Fibroblast of the aortic adventitia (primary cell): ENCODE measurements around the gene MPO.

- CAGE, long polyA plus RNA = no peak
Observed at GRCh38 chr17:57360001-57360686, 103.8 kb downstream of the MSI2 start.

DNA sequence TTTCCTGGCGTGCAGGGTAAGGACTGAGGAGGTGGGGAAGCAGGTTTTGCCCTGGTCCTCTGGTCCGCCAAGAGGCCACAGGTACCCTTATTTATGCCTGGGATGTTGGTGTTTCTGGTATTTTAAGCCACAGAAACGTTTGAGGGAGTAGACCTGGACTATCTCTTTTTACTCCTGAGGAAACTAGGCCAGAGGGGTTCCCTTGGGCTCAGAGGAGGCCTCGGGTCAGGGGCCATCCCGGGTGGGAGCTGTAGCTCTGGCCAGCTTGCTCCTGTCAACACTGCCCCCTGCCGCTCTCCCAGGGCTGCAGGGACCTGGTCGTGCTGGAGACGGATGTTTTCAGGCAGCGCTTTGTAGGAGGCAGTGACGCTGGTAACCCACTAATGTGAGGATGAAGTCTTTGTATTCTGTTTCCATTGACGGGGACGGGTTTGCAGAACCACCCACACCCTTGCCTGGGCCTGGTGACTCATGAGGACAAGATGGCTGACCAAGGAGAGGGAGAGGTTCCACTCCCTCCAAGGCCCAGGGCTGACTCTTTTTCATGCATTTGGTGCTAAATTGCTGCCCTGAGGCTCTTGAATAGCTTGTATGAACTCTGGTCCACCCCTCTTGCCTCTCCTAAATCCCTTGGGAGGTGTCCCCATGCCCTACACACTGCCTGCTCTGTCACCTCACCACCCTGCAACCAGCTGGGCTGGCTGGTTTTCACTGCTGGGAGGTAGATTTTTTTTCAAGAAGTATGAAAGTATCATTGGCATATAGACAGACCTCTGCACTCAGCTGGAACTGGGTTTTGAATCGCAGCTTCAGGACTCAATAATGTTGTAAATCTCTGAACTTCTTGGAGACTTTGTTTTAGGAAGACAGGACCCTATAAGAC lies 184.6 kb downstream of the MSI2 start:
- CAGE, long polyA plus RNA = no peak

GRCh38 chr17:57480437-57480854 lies 224.1 kb downstream of the MSI2 start:
- CAGE, long polyA plus RNA = no peak

- CAGE, long polyA plus RNA = no peak
Observed at GRCh38 chr17:57534829-57536065, 209.9 kb downstream of the CCDC182 start.

DNA sequence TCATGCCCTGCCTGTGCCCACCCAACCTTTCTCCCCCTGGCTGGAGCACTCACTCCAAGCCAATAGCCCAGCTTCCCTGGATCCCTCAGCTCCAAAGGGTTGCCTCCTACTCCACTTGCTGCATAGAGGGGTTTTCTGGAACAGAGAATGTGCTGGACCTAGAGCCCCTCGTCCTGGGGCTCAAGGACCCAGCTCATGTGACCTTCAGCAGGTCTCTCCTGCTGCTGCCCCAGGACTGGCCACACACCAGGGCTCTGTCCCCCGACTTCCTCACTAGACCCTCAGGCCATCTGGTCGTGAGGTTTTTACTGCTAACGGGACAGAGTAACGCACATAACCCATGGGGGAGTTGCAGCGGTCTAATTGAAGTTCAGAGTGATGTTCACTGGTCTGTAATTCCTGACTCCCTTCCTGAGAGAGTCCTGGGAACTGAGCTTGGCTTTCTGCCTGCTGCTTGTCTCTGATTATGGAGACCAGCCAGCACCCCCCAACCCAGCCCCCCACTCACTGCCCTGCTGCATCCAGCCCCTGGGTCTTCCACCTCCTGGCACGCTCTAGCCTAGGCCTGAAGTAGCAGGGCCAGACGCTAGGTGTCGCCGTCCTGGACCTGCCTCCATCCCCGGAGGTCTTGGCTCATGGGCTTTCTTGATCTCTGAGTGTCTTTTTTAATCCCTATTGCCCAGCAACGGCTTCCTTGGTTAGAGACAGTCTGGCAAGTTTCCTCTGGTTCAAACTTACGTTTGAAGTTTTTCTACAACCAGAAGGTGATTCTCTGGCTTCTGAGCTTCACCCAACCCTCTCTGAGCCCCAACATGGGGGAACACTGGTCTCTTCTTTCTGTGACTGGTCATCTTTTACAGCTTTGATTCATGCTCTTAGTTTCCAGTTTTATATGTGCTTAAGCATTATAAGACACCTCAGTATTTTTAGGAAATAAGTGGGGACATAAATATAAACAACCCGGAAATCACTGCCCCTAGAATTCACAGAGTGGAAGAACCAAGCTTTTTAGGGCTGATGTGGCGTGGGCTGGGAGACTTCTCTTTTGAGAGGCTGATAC lies 192.9 kb downstream of the CCDC182 start:
- CAGE, long polyA plus RNA = no peak

- CAGE, long polyA plus RNA = no peak
Observed at GRCh38 chr17:57561562-57561774, 183.6 kb downstream of the CCDC182 start.

- CAGE, long polyA plus RNA = no peak
Observed at GRCh38 chr17:57723583-57724548, 21.2 kb downstream of the CCDC182 start.

DNA sequence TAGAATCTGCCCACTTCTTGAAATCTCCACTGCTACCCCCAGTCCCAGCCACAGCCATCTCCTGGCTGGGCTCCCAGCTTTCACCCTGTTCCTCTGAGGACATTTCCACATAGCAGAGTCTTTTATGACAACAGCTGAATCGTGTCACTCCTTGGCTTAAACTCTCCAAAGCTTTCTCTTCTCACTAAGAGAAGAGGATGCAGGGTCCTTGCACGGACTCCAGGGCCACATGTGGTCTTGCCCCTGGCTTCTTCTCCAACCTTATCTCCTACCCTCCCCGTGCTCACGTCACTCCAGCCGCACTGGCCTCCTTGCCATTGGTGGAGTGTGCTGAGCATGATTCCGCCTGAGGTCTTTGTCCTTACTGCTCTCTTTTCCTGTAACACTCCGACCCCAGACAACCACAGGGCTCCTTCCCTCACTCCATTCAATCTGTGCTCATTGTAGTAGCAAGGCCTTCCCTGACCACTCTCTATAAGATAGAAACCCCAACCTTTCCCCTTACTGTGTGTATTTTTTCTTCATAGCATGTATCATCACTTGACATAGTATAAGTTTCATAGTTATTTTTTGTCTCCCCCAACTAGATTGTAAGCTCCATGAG lies 40.0 kb upstream of the CCDC182 start:
- CAGE, long polyA plus RNA = no peak

DNA sequence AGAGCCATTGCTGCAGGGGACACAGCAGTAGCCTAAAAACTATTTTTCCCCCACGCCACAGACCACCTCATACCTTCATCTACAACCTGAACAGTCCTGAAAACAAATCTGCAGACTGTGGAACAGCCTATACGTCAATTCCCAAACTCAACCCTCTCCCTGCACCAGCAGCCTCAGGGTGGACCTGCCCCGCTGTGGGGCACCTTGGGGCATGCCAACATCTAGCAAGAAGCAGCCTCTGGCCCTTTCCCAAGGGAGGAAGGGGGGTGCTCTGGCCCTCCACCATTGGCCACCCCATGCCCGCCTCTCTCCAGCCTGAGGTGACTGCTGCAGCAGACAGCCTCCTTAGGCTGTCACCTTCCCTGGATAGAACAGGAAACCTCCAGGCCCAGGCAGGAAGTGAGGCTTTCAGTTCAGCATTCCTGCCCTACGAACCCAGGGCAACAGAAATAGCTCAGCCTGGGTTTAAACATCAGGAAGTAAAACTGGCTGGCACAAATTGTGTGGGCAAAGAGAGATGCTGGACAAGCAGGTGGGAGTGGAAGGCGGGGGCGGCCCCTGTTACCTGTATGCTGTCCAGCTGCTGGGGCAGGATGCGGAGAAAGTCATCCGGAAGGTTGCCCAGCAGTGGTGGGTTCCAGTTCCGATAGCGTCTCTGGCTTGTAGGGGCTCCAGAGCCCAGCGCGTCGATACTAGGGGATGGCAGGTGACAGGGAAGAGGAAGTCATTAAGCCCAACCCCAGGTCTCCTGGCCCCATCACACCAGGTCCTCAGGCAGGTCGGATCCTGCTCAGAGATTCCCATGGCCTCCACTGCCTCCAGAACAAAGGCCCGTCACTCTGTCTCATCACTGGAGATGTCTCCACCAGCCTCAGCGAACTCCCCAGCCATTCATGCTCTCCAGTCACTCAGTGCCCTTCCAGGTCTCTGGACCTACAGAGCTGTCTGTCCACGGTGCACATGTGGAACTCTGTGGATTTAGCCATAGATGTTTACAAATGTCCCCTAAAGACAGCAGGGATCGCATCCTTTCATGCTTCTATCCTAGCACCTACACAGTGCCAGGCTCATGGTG lies 23.5 kb upstream of the MRPS23 start:
- CAGE, long polyA plus RNA = no peak

GRCh38 chr17:57906795-57907431 lies 48.3 kb downstream of the CUEDC1 start:
- CAGE, long polyA plus RNA = no peak

GRCh38 chr17:57916049-57916789 lies 39.0 kb downstream of the CUEDC1 start:
- CAGE, long polyA plus RNA = no peak

GRCh38 chr17:57920849-57921883 lies 34.0 kb downstream of the CUEDC1 start:
- CAGE, long polyA plus RNA = no peak

GRCh38 chr17:58003247-58004598 lies 3.3 kb downstream of the SRSF1 start:
- CAGE, long polyA plus RNA = no peak

DNA sequence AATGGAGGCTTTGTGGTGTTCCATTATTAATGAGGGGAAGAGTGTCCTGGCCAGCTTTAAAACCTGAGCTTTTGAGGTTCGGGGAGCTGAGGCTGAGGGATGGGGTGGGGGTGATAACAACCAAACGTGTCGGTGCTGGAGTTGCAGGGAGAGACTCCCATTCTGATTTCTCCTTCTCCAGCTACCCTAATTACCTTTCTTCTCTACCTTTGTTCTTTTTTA lies 5.6 kb downstream of the DYNLL2 start:
- CAGE, long polyA plus RNA = no peak

DNA sequence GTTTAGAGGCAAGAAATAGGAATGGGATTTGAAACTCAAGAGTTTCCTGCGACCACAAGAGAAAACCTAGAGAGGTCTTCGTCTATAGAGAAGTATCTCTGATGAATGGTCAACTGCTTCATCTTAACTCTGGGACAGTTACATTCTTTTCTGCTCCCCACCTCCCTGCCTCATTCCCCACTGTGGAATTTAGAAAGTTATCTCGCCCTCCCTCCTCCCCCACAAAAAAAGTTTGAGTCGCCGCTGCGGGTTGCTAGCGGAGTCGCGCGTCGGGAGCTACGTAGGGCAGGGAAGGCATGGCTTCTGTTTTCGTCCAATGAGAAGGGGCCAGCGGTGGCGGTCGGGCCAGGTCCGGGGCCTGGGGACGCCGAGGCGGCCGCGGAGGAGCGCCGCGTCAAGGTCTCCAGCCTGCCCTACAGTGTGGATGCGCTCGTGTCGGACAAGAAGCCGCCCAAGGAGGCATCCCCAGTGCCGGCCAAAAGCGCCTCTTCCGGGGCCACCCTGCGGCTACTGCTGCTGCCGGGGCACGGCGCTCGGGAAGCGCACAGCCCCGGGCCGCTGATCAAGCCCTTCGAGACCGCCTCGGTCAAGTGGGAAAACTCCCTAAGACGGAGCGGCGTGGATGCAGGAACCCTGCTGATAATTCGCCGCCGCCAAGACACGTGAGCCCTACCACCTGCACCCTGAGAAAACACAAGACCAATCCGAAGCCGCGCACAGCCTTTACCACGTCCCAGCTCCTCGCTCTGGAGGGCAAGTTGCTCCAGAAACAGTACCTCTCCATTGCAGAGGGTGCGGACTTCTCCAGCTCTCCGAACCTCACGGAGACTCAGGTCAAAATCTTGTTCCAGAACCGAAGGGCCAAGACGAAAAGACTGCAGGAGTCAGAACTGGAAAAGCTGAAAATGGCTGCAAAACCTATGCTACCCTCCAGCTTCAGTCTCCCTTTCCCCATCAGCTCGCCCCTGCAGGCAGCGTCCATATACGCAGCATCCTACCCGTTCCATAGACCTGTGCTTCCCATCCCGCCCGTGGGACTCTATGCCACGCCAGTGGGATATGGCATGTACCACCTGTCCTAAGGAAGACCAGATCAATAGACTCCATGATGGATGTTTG lies 8.9 kb downstream of the OR4D1 start:
- CAGE, long polyA plus RNA = no peak

GRCh38 chr17:58280594-58281177 lies at the start of gene MPO:
Gene MPO (minus strand): TSS chr17:58280935.
- CAGE, long polyA plus RNA = no peak

- CAGE, long polyA plus RNA = no peak
Observed at GRCh38 chr17:58324683-58325714, 3.6 kb downstream of the TSPOAP1 start.

DNA sequence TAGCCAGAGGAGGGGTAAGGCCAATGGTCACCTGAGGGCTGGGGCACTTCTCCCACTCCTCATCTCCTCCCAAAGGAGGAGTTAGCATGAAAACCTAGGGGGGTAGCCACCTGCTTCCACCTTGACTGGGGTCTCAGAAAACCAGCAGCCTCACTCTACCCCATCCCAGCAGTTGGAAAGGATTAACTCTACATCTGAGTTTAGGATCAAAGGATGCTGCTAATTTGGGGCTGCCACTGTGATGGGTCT lies 3.0 kb downstream of the TSPOAP1 start:
- CAGE, long polyA plus RNA = no peak

DNA sequence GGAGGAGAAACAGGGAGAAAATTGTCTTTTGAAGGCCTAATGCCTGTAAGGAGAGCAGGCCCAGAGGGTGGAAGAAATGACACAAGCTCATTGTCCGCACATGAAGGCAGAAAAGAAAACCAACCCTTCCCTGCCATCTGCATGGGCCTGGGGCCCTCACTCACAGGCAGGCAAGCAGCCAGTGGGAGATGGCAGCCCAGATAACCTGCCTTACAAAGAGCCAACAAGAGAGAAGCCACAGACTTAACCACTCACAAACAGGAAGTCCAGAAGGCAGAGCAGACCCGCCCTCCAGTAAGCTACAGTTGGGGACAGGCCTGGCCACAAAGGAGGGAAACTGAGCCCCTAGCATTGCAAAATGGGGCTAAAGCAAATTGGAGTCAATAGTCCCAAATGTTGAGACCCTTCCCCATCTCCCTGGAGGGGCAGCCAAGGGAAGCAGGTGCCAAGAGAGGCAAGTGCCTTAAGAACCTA lies 7.3 kb upstream of the TSPOAP1 start:
- CAGE, long polyA plus RNA = no peak

DNA sequence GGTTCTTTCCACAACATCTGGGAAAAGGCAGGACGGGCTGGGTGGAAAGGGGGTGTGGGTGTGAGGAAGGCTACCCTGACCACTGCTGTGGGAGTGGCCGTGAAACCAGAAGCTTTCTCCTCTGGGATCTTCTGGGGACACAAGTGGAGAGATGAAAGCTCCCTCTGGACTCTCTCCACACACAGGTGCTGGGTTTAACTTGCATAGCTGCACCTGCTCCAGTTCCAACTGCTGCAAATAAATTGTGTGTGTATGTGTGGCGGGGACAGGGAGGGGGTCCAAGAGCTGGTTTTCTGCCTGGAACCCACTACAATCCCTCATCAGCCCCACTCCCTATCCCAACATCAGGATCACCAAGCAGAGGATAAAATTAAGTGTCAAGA lies 8.1 kb upstream of the TSPOAP1 start:
- CAGE, long polyA plus RNA = no peak